ENCODE results near the genes MKRN2OS and TMEM40.

- PRO-cap = no peak
These were observed 661 bp downstream of the ATG7 start for GRCh38 chr3:11272919-11273196.

DNA sequence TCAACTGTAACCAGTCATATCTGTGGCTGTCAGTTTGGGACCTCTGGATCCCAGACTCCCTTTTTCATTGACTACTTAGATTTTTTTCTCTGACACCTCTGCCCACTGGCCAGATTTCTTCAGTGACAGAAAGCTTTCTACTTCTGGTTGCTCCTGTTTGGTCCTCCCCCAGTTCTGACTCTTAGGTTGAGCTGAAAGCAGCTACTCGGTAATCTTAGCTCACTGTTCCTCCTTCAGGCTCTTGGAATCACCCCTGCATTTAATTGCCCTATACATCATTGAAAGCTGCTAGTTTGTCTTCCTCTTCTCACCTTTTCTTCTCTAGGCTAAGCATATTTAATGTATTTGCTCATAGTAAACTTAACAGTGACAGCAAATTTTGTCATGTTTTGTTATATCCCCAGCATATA is 1.0 kb downstream of the ATG7 start:
- PRO-cap = no peak

GRCh38 chr3:11533687-11534478 is 109.8 kb downstream of the VGLL4 start:
- PRO-cap = no peak

- PRO-cap = no peak
These were observed 67.3 kb downstream of the VGLL4 start for GRCh38 chr3:11576324-11576988.

- PRO-cap = no peak
These were observed 52.5 kb downstream of the VGLL4 start for GRCh38 chr3:11590988-11591935.

- PRO-cap = no peak
These were observed 29.3 kb downstream of the VGLL4 start for GRCh38 chr3:11614316-11614974.

- PRO-cap = unidirectional peak, minus-strand start at chr3:11719245; bidirectional peak, plus-strand start at chr3:11719754, minus-strand start at chr3:11719461
These were observed 75.6 kb upstream of the VGLL4 start for GRCh38 chr3:11718932-11720071.

DNA sequence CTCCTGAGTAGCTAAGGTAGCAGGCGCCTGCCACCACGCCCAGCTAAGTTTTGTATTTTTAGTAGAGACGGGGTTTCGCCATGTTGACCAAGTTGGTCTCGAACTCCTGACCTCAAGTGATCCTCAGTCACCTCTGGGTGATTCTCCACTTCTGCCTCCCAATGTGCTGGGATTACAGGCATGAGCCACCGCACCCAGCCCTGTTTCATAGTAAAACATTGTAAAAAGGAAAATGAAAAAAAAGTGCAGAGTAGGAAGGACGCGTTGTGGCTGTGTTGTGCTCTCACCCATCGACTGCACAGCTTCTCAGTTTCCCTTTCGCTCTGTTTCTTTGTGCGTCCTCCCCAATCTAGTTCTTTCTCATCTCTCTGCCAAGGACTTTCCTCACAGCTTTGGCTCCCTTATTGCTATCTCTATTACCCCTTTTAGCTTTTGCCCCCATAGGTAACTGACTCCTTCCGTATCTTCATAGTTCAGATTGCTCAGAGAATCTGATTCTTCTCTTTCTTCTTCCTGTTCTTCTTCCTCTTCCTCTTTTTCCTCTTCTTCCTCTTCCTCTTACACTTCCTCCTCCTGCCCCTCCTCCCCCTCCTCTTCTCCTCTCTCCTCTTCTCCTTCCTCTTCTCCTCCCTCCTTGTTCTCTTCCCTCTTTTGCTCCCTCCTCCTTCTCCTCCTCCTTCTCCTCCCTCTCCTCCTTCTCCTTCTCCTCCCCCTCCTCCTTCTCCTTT is 81.0 kb upstream of the VGLL4 start:
- PRO-cap = no peak

GRCh38 chr3:11770455-11770853 is 76.2 kb downstream of the TAMM41 start:
- PRO-cap = bidirectional peak, plus-strand start at chr3:11770716, minus-strand start at chr3:11770569

DNA sequence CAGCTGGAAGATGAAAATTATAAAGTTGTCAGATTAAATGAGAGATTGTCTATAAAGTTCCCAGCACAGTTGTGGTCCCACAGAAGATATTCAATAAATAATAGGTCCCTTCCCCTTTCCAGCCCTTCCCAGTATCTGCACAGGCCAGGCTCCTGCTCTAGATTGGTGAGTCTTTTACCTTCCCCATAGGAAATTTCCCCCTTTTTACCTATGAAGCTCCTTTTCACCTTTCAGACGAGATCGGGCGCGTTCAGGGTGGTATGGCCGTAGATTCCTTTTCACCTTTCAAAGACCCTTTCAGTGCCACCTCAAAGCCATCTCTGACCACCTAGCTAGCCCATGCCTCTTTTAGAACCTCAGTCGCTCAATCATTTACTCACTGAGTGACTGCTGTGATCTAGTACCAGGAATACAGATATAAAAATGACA is 3.9 kb downstream of the TIMP4 start:
- PRO-cap = no peak

DNA sequence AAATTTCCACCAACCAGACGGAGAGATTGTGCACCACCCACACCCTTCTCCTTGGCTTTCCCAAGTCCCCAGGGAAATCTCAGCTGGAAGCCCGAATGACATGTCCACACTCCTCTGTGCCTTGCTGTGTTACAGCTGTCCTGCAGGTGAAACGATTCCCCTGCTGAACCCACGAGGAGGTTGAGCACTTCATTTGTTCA is 49.5 kb upstream of the PPARG start:
- PRO-cap = no peak

DNA sequence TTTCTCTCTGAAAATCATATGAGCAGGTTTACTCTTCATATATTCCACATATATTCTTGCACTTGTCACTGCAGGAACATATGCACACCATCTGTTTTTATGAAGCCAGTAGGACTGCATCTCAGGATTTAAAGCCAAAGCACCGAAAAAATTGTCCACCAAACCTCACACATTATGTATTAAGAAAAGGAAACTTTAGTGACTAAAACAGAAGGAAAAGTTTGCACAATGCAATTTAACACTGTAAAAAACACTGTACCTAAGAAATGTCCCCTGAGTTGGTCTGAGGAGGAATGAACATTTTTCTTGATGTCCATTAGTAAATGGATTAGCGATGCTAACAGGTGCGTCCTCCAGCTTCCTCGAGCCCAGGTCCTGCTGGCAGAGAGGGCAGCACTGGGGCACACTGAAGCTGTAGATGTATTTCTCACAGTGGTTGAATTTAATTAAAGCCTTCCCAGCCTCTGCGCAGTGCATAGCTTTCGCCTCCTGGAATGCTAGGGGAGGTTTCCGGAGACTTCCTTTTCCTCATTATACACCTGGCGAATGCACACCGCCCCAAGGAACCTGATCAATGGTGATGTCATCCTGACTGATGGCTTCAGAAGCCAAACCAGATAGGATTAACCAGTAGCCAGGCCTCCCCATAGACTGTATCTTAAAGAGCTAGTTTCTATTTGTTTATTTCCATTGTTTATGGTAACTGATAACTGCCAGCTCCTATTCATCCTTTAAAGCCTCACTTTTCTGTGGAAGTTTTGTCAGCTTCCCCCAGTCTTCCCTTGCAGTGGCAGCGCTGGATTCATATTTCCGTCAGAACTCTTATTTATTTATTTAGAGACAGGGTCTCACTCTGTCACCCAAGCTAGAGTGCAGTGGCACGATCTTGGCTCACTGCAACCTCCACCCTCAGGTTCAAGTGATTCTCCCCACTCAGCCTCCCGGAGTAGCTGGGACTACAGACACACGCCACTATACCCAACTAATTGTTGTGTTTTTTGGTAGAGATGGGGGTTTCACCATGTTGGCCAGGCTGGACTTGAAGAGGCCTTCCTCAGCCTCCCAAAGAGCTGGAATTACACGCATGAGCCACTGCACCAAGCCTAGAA is at the start of gene MKRN2OS:
Gene MKRN2OS, minus strand, starts transcription at position 512 of the 1,109 bp plus-strand sequence.
- PRO-cap = no peak

- PRO-cap = no peak
These were observed 22.7 kb downstream of the MKRN2 start for GRCh38 chr3:12579568-12580099.

- PRO-cap = no peak
These were observed 10.3 kb upstream of the RAF1 start for GRCh38 chr3:12674124-12674773.

GRCh38 chr3:12676624-12676942 is 12.7 kb upstream of the RAF1 start:
- PRO-cap = no peak

GRCh38 chr3:12681742-12682237 is 17.9 kb upstream of the RAF1 start:
- PRO-cap = no peak

GRCh38 chr3:12706317-12706764 is 42.4 kb upstream of the RAF1 start:
- PRO-cap = no peak

DNA sequence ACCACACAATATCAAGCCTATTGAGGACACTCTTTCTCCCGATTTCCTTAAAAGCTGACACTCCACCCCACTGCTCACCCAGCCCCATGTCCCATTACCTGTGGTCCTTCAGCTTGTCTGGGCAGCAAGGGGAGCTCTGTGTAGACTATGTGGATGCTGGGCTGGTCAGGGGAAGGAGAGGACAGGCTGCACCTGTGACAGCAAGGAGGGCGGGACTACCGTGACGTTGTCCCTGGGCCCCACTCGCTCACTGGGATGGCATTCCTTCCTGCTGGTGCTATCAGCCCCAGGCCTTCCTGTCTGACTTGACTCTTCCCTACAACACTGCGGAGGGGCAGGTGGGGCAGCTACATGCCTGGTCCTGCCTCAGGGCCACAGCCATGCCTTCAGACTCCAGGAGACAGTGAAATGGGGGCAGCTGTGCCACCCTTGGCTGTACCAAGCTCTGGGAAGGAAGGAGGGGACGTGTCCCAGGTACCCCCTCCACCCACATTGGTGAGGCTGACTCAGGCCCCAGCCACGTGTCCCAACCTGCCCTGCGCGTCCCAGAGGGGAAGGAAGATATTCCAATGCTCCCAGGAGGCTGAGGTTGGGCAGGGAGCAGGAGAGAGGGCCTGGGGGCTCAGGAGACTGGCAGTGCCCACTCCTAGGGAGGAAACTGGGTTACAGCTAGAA is at the start of gene TMEM40:
Gene TMEM40, minus strand, starts transcription at position 167 of the 675 bp plus-strand sequence.
- PRO-cap = no peak

DNA sequence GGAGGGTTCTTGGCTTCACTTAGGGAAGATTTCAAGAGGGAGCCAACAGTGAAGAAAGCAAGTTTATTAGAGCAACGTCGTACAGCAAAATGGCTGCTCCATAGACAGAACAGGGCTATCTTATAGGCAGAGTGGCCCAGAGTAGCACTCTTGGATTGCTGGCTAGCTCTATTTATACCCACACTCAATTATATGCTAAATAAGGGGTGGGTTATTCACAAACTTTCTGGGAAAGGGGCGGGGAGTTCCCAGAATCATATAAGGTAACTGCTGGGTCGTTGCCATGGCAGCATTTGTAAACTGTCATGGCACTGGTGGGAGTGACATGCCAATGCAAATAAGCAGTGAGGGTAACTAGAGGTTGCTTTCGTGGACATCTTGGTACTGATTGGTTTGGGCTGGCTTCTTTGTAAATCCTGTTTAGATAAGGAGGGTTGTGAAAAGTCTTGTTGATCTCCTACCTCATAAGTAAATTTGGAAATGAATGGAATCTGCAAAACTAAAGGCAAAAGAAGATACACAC is 14.0 kb upstream of the CAND2 start:
- PRO-cap = no peak

DNA sequence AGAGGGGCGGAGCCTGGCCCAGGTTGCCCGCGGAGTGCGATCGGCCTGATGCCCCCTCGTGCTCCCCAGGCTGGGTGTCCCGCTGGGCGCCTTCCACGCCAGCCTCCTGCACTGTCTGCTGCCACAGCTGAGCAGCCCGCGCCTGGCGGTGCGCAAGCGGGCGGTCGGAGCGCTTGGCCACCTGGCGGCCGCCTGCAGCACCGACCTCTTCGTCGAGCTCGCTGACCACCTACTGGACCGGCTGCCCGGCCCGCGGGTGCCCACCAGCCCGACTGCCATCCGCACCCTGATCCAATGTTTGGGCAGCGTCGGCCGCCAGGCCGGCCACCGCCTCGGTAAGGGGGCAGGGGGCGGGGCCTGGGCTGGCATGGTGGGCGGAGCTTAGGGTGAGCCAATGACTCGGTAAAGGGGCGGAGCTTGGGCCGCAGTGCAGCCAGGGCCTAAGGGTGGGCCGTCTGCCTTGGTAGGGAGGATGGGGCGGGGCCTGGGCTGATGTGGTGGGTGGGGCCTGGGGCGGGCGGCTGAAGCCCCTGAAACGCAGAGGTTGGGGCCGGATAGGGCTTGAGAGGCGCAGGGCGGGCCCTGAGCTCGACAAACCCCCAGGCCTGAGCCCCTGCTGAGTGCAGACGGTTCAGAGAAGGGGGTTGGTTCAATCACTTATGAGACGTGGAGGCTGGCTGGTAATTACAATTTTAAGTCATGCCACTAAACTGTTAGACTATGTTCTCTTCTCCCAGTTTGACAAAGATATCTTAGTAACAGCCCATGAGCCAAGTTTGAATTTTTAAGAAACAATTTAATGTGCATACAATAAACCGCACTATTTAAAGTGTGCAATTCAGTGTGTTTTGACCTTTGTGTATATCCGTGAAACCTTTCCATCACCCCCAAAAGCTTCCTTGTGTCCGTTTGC is 13.8 kb downstream of the CAND2 start:
- PRO-cap = bidirectional peak, plus-strand start at position 540 of the sequence, minus-strand start at position 337 of the sequence

Data from sternocleidomastoid (tissue), 1 donor.